Tibial nerve (tissue), 3 donors: ENCODE measurements around a stretch of chr1.

DNA sequence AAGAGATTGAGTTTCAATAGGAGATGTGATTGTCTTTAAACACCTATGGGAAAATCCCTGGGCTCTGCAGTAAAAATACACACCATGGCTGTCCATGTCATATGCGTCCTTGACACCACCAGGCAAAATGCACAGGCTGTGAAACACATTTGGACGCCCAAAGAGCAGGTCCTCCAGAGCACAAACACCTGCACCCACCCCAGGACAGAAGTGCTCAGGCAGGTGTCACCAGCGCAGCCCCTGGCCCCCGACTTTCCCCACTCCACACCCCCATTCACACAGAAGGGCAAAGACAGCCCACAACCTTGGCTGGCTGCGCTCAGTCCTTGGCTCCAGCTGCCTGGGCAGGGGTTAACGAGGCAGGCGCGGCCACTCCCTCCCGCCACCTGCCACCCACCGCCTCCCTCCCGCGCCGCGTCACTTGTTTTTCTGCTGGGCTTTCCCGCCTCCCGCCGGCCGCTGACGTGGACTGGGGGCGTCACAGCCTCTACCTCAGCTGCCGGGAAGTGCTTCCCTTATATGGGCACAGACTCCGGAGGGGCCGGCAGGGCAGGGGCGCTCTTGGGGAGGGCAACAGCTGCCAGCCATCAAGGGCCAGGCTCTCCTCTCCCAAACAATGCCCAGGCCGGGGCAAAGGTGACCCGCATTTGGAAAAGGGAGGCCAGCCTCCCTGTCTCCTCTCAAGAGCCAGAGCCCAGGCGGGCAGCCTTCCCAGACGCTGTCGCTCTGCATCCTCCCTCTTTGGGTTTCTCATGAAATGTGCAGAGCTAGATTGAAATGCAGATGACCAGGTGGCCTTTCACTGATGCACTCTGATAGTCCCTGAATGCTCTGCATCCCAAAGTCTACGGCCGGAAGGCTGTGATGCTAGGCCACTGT is 14.9 kb upstream of the BTG2 start:
- PRO-cap: bidirectional peak, plus-strand start at position 547 of the sequence, minus-strand start at position 338 of the sequence
- RAMPAGE, long total RNA, 3 experiments: no peak in any of the 3 experiments

- PRO-cap: no peak
- RAMPAGE, long total RNA, 3 experiments: no peak in any of the 3 experiments
Measured at GRCh38 chr1:203304501-203304750, 893 bp upstream of the BTG2 start.

DNA sequence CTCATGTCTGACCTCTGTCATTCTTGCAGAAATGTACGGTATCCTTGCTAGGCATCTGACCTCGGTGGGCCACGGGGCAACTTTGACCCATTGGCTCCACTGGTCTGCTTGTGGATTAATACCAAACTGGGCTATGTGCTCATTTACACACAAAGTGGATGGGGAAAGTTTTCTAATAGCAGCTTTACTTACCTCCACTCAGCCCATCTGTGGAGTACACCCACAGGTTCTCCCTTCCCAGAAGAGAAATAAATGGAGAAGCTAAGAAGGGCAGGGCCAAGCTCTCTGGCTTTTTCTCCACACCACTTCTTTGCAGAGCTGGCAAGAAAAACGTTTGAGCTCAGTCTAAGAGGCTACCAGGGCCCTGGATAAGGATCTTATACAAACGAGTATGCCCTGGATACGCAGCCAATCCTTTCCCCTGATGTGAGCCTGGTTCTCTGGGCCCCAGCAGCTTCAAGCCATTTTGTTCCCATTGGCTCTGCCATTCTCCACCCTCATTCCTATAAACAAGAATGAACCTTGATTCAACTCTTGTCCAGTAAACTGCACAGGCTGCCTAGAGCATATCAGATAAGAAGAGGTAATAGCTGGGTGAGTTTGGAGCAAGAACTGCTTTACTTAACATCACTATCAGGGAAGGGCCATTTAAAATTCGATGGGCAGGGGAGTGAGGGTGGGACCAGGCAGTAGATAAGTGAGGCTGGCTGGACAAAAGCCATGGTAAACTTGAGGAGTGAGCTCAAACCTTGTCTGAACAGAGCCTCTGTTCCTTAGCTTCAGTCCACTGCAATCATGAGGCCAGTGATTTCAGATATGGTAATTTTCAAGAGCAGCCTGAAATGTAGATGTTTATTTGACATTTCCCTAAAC is 11.2 kb downstream of the BTG2 start:
- PRO-cap: no peak
- RAMPAGE, long total RNA, 3 experiments: no peak in any of the 3 experiments

- PRO-cap: no peak
- RAMPAGE, long total RNA, 3 experiments: no peak in any of the 3 experiments
Measured at GRCh38 chr1:203320268-203321383, 15.3 kb downstream of the BTG2 start.

- PRO-cap: no peak
- RAMPAGE, long total RNA, 3 experiments: no peak in any of the 3 experiments
Measured at GRCh38 chr1:203323558-203324566, 18.5 kb downstream of the BTG2 start.

- PRO-cap: no peak
- RAMPAGE, long total RNA, 3 experiments: no peak in any of the 3 experiments
Measured at GRCh38 chr1:203353457-203353828, 2.5 kb upstream of the FMOD start.

GRCh38 chr1:203462873-203463474 is 12.6 kb upstream of the PRELP start:
- PRO-cap: no peak
- RAMPAGE, long total RNA, 3 experiments: no peak in any of the 3 experiments

DNA sequence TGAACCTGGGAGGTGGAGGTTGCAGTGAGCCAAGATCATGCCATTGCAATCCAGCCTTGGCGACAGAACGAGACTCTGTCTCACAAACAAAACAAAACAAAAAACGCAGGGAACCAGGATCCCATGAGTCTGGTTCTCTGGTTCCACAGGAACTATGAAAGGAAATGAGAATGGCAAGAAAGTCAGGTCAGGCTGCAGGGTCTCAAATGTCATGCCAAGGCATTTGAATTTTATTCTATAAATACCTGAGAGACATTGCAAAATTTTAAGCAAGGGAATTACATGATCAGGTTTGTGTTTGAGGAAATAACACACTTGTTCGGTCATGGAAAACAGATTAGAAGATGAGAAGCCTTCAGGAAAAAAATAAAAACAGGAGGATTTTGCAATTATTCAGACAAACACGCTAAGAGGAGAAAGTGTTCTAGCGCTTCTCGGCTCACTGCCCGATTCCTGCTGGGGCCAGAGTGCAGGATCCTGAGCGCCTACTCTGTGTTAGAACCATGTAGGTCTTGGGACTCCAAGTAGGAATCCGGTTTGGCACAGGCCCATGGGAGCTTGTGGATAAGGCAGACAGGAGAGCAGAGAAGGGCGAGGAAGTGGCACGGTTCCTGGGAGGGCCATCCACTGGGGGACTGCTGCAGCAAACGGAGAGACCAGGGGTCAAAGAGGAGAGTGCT is 8.2 kb upstream of the PRELP start:
- PRO-cap: bidirectional peak, plus-strand start at position 450 of the sequence, minus-strand start at position 204 of the sequence
- RAMPAGE, long total RNA, 3 experiments: no peak in any of the 3 experiments

DNA sequence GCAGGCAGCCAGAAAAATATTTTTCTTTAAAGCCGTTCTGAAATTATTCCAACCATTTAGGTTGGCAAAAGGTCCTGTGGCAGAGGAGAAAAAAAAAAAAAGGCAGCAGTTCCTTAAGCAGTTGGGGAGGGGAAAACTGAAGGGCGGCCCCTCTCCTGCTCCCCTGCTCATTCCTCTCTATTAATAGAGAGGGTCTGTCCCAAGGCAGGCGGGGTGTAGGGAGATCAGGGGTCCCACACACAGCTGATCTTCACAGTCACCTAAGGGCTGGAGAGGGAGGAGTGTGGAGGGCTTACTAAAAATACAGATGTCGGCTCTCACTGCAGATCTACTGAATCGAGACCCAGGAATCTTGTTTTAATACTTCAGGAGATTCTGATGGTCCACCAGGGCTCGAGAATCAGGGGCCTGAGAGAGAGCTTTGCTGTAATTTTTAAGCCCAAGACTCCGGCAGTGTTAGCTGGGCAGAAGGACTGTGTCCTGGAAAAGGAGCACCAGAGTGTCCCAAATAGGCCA is 1.3 kb downstream of the PRELP start:
- PRO-cap: no peak
- RAMPAGE, long total RNA, 3 experiments: no peak in any of the 3 experiments

DNA sequence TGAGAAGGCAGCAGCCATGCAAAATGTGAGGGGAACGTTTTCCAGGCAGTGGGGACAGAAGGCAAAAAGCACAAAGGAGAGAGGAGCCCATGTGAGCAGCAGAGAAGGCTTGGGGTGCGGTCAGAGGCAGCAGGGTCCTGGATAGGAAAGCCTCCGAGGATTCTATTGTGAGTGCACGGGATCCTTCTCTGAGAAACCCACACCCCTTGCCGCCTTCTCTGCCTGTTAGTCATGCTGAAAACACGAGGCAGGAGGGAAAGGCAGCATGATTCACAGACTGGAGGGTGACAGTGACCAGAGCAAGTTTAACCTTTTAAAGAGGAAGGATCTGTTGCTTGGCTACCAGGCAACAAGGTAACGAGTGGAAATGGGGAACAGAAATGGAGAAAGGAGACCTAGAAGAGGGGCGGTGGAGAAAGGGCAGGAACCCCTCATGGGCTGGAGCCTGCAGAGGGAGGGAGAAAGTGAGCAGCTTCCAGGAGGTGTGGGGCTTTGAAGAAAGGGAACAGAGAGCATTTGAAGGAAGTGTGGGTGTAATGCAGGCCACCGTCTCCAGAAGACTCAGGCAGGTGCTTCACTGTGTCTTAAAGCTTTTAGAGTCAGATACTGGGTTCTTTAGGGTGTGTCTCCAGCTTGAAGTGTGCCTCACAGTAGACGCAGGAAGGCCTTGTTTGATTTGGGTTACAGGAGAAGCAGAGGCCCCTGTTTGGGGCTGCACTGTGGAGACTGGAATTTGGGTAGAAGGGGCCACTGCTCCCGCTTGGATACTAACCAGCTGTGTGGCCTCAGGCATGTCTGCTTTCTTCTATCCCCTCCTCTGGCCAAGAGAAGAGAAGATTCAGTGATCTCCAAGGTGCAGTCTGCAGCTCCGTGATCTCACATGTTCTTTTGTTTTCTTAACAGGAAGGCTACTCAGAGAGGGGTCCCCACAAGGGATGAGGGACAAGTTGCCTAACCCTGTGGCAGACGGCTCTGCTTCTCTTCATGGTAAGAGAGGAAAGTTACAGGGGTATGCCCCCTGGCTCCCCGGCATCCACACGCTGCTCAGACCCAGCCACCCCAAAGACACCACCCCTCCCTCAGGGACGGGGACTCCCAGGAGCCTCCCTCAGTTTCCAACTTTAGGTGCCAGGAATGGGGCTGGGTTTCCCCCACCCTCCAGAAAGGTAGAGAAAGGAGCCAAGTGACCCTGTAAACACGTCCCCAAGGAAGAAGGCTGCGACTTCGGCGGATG is 19.2 kb downstream of the OPTC start:
- PRO-cap: no peak
- RAMPAGE, long total RNA, 3 experiments: no peak in any of the 3 experiments

- PRO-cap: no peak
- RAMPAGE, long total RNA, 3 experiments: no peak in any of the 3 experiments
Measured at GRCh38 chr1:203625464-203626279, 960 bp upstream of the ATP2B4 start.

GRCh38 chr1:203658126-203658483 is 31.5 kb downstream of the ATP2B4 start:
- PRO-cap: no peak
- RAMPAGE, long total RNA, 3 experiments: no peak in any of the 3 experiments

GRCh38 chr1:203663054-203663812 is 36.6 kb downstream of the ATP2B4 start:
- PRO-cap: no peak
- RAMPAGE, long total RNA, 3 experiments: no peak in any of the 3 experiments

- PRO-cap: no peak
- RAMPAGE, long total RNA, 3 experiments: no peak in any of the 3 experiments
Measured at GRCh38 chr1:203672362-203672940, 45.8 kb downstream of the ATP2B4 start.

DNA sequence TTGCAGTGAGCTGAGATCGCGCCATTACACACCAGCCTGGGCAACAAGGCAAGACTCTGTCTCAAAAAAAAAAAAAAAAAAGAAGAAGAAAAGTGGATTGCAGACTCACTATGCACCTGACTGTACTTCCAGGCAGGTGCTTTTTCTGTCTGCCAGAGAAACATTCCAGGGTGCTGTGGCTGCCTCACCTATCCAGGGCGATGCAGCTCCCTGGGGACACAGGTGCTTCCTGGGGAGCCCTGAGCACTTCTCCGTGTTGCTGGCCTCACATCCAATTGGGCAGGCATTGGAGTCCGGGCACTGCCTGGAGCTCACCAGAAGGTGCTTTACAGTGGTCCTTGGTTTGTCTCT is 35.5 kb upstream of the LAX1 start:
- PRO-cap: no peak
- RAMPAGE, long total RNA, 3 experiments: no peak in any of the 3 experiments

DNA sequence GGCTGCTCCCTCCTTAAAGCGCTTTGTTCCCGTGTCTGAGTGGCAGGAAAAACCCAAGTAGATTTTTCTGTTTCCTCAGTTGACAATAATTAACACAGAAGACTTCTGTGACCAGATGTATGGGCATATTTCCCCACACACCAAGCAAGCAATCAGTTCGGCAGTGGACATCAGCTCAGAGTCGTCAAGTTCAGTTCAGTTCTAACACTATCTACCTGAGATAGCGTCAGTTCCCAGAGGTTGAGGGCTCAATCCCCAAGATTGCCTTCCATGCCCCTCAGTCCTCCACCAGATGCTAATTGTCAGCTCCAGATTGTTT is 4.0 kb downstream of the SNRPE start:
- PRO-cap: no peak
- RAMPAGE, long total RNA, 3 experiments: no peak in any of the 3 experiments

DNA sequence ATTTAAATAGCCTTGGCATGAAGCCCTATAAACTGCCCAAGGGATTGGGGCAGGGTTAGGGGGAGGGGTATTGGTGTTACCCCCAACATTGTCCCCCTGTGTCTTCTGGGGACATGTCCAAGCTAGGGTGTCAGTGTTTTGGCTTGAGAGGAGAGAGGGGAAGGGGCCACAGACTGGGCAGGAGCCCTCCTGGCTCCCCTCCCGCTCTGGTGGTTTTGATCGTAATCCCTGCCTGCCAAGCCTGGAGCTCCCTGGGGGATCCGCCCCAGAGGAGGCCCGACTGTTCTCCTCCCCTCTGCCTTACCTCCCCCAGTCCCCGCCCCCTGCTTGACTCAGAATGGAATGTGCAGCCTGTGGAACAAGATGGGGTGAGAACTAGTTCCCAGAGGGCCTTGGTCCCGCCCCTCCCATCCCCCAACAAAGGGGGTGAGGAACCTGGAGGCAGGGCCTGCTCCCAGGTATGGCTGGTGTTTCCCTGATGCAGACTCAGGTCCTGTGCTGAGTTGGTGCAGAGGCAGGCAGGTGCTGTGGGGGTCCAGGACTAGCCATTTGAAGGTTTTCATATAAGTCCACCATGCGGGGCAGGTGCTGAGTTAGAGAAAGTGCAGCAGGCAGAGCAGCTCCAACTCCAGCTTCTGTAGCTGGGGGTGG is 7.4 kb downstream of the SOX13 start:
- PRO-cap: bidirectional peak, plus-strand start at position 489 of the sequence, minus-strand start at position 243 of the sequence
- RAMPAGE, long total RNA, 3 experiments: no peak in any of the 3 experiments

DNA sequence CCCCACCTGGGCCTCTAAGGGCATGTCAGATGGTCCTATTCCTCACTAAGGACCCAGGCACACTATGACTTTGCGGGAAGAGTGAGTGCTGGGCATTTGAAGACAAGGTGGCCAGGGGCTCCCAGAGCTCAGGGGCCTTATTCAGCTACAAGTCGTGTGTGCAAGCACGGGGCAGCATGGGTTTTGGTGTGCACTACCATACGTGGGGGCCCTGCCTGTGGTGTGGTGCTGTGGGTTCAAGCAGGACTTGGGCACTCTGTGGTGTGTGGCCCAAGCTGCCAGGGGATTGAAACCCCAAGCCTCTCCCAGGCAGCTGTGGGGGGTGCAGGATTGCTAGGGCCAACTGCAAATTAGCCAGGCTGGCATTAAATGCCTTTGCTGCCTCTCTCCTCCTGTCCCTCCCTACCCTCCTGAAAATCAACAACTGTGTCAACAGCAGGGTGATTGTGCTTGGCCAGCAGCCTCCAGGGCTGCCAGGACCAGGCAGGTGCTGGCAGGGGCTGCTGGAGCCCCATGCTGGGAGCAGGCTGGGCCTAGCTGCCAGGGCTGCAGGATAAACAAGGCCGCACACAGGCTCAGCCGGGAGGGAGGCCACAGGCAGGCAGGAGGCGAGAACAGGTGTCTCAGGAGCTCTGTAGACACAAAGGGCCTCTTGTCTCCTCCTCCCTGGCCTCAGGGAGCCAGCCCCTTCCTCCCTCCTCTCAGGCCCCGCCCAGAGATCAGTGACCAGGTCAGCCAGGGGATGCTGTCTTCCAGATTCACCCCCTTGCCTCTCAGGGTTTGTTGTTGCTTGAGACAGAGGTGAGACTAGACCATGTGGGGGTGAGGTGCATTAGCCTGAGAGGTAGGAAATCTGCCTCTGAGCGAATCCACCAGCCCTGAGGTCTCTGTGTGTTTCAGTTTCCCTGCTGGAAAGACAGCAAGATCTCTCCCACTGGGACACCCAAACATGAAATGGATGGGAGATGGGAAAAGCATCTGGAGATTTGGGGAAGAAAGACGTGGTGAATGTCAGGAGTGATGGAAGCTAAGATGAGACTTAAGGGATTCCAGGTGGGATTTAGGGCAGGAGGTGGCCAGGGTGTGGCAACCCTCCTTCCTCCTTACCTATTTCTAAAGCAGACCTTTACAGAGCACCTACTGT is 11.5 kb downstream of the SOX13 start:
- PRO-cap: no peak
- RAMPAGE, long total RNA, 3 experiments: start-site peak on the plus strand in 1 of 3 experiments, centred at position 798 of the sequence, 22 reads per replicate

DNA sequence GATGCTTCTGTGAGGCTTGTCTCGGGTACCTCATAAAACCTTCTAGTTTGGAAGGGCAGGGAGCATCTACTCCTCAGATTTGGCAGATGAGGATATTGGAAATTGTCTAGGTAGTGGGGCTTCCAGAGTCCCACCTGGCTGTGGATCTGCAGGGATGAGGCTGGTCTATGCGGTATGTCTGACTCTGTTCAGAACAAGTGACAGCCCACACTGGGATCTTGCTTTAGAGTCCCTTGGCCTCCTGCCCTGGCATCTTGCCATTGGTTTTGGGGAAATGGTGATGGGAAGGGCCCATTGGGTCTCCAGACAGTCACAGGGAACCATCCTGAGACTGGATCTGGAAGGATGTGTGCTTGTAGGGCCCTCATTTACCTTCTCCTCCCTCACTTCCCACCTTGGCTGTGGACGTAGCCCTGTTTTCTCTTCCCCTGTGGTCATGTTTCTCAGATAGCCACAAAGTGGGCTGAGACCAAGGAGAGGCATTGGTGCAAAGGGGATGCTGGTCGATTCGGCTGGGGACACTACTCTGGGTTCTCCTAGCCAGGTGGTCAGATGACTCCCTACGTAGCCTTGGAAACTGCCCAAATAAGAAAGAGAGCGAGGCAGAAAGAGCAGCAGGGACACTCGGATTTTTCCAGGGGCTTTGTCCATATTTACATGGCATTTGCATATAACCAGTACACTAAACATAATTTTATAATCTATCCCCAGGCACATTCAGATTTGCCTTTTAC is 15.0 kb downstream of the SOX13 start:
- PRO-cap: no peak
- RAMPAGE, long total RNA, 3 experiments: no peak in any of the 3 experiments

DNA sequence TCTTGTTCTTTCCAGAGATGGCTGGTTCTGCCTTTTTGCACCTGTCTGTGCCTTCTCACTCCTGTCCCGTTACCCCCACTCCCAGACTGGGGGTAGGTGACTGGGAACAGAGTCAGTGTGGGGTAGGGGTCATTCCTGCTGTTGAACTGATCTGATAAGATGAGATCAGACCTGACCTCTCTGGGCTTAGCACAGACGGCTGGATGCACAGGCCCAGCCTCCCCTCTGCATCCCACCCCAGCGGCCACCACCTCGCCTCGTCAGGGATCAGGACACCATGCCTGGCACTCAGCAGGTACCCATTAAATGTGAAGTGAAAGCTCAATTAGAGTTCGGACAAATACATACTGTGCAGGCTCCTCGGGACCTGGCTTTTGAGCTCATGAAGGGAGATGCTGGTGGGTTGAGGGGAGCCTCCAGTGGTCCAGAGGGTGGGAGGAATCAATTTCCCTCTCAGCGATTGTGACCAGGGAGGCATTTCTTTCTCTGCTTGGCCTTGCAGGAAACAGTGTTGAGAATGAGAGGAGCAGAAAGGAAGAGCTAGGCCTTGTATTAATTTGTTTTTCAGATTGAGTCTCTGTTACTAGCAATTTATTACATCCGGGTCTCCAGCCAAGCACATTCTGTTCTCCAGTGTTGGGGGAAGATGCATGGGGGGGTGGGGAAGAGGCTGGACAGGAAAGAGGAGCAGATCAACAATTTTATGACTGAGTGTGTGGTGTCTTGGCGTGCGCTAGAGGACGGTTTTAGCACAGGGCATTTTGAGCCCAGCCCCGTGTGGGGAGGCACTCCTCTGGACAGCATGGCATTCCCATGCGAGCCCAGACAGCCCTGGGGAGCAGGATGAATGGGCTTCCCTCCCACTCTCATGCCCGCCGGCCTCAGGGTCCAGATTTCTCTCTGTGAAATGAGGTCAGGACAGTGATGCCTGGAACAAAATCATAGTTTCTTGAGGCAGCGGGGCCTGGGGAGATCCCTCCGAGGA is 15.9 kb downstream of the SOX13 start:
- PRO-cap: bidirectional peak, plus-strand start at position 710 of the sequence, minus-strand start at position 554 of the sequence
- RAMPAGE, long total RNA, 3 experiments: start-site peak on the plus strand in 1 of 3 experiments, centred at position 355 of the sequence, 20 reads per replicate